ENCODE data around the genes SGCD and CYFIP2.

- PRO-cap, result no peak
- RAMPAGE, long total RNA, 3 experiments, result no peak in any of the 3 experiments
Measured at GRCh38 chr5:153900639-153901070, 138.1 kb downstream of the FAM114A2 start.

- PRO-cap, result no peak
- RAMPAGE, long total RNA, 3 experiments, result no peak in any of the 3 experiments
Measured at GRCh38 chr5:154191519-154192423, 1.2 kb downstream of the GALNT10 start.

DNA sequence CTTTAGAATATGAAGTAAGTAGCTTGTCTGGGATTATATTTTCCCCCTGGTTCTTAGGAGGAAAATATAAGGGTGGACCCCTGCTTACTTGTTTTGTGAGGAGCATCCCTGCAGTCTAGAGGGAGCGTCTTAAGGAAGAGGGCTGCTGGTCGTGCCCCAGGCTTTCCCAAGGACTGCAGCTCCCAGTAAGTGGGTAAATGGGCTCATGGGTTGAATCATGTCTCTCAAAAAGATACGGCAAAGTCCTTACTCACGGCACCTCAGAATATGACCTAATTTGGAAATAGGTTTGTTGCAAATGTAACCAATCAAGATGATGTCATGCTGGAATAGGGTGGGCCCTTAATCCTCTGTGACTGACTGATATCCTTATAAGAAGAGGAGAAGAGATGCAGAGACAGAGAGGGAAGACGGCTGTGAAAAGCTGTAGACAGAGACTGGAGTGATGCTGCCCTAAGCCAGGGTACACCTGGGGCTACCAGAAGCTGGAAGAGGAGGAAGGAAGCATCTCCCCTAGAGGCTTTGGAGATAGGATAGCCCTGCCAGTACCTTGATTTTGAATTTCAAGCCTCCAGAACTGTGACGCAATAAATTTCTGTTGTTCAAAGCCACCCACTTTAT is 14.9 kb downstream of the GALNT10 start:
- PRO-cap, result no peak
- RAMPAGE, long total RNA, 3 experiments, result no peak in any of the 3 experiments

GRCh38 chr5:154238798-154239592 is 48.5 kb downstream of the GALNT10 start:
- PRO-cap, result no peak
- RAMPAGE, long total RNA, 3 experiments, result no peak in any of the 3 experiments

DNA sequence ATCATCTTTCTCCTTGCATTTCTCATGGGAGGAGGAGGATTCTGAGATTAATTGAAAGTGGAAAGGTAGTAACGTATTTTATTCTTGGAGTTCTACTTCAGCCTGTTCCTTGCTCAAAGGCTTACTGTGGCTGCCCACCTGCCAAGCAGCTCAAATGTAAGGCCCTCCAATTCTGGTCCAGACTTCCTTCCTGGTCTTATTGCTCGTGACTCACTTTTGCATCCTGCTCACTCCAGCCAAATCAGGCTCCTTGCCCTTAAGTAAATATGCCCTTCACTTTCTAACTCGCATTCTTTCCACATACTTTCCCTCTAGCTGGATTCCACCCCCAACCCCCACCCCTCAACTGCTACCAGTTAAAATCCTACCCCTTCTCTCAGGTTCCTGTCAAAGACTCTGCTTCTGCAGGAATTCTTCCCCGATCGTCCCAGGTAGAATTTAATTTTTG is 96.6 kb downstream of the GALNT10 start:
- PRO-cap, result no peak
- RAMPAGE, long total RNA, 3 experiments, result no peak in any of the 3 experiments

DNA sequence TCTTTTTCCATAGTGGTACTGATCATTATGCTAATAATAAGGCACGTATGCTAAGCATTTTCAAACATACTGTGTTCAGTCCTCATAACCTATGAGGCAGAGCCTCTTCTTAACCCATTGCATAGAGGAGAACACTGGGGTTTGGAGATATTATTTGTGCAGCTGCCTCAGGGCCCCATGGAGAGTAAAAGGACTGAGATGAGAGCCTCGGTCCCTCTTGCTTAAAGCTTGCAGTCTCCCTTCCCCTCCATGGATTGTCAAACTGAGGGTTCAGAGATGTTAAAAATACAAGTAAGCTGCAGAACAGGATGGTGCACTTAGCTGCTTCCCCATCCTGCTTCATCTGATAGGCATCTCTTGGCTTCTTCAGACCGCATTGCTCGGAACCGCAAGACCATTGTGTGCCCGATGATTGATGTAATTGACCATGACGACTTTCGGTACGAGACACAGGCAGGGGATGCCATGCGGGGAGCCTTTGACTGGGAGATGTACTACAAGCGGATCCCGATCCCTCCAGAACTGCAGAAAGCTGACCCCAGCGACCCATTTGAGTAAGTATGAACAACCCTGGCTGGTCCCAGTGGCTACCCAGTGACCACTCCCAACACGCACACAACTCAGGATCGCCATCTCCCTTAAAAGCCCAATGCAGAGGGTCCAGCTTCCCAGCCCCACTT is 65.6 kb upstream of the SAP30L start:
- PRO-cap, result no peak
- RAMPAGE, long total RNA, 3 experiments, result no peak in any of the 3 experiments

DNA sequence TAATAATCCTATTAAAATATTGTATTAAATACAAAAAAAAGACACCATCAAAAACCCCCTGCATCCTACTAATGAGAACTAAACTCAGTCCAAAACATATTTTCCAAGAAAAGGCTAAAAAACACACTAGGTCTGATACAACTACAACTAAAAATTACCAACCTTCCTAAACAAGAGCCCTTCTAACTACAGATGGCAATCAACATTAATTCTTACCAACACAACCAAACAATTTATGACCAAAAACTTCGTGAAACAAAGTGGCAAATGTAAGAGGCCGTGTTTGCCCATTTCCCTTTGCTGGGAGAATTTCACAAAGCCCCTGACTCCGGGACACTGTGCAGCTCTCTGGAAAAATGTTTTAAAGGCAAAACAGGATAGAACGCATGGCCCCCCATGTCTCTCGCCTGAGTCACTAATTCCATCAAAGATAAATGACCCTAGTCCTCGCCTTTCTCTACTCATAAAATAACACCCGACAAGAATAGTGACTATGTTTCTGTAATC is 55.9 kb upstream of the SAP30L start:
- PRO-cap, result no peak
- RAMPAGE, long total RNA, 3 experiments, result no peak in any of the 3 experiments

DNA sequence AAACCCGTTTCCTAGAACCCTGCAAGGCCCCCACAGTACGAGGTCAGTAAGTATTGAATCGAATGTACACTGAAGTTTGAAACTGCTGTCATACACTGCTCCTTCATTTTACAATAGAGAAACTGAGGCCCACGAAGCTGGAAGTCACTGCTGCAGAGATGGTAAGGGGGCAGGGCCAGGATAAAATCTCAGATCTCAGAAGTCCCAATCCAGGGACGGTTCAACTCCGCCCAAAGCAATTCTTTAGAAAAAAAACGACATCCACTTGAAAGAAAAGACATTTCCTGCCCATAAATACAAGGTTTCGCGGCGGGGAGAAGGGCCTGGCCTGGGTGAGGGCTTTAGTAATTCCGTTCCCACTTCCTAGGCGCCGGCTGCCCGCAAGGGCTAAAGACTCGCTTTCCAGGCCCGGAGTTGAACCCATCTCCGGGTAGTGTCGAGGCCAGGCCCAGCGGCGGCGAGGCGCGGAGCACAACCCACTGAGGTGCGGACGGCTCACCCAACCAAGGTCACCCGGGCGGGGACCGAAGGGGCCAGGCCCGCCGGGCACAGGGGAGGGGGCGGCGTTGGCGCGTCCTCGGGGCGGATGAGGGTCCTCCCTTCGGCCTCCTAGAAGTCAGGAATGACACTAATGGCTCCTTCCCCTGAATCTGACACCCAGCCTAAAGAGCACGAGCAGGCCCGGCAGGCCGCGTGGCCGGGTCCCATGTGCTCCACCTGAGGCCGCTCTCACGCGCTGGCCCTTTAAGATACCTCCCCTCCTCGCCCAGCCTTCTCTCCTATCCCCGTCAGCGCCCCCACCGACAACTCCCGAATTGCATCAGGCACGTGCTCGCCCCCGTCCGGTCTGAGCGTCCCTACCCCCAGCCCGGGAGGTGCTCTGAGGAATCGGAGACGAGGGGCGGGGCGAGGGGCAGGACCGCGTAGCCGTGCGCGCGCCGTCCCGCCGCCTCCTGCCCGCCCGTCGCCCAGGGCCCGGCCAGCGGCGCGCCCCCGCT is 603 bp upstream of the LARP1 start:
- PRO-cap, result bidirectional peak, plus-strand start outside the sequence, minus-strand start at position 664 of the sequence
- RAMPAGE, long total RNA, 3 experiments, result no peak in any of the 3 experiments

- PRO-cap, result no peak
- RAMPAGE, long total RNA, 3 experiments, result no peak in any of the 3 experiments
Measured at GRCh38 chr5:154765505-154766087, 10.4 kb downstream of the LARP1 start.

DNA sequence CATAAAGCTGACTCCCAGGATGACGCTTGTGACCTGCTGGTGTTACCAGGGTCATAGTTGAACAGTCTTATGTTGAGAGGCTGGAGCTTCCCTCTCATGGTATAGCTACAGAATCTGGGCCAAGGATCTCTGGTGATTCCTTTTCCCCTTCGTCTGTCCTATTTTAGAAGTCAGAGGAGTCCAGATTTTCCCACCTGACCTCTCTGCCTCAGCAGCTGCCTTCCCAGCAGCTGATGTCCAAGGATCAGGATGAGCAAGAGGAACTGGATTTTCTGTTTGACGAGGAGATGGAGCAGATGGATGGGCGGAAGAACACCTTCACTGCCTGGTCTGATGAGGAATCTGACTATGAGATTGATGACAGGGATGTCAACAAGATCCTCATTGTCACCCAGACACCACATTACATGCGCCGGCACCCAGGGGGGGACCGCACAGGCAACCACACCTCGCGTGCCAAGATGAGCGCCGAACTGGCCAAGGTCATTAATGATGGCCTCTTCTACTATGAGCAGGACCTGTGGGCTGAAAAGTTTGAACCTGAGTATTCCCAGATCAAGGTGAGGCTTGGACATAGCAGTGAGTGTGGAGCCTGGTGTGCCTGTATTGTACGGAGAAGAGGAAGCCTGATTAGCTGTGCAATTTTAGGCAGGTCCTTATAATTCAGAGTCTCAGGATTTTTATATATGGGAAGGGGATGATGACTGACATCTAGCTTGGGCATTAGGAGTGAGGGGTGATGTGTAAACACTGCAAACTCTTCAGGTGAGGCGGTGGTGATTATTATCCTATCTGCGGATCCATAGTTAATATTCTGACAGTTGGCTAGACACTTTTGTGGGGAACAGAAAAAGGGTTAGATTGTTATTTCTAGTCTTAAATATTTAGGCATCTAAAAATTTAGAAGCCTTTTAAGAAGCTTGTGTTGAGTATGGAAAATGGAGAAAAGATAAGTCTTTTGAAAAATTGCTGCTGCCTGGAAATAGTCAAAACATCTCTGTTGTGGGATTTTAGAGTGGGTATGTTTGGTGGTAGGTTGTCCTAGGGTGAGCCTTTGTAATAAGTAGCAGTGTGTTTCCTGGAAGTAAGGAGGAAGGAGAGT is 47.0 kb downstream of the LARP1 start:
- PRO-cap, result no peak
- RAMPAGE, long total RNA, 3 experiments, result no peak in any of the 3 experiments

- PRO-cap, result no peak
- RAMPAGE, long total RNA, 3 experiments, result no peak in any of the 3 experiments
Measured at GRCh38 chr5:154871941-154872180, 13.4 kb downstream of the CNOT8 start.

DNA sequence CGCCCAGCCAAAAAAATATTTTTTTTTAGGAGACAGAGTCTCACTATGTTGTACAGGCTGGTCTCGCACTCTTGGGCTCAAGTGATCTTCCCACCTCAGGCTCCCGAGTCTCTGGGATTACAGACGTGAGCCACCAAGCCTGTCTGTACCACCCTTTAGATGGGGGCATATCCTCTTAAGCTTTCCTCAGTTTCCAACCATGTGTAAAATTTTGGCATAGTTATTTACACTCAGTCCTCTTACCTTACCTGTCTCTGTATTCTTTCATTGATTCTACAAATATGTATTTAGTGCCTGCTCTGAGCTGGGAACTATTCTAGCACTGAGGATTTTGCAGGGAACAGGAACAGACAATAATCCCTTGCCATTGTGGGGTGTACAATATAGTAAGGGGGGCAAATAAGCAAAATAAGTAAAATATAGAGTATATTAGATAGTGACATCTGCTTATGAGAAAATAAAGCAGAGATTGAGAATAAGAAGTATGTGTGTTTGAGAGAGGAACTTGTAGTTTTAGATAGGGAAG is 3.4 kb downstream of the MRPL22 start:
- PRO-cap, result no peak
- RAMPAGE, long total RNA, 3 experiments, result no peak in any of the 3 experiments

DNA sequence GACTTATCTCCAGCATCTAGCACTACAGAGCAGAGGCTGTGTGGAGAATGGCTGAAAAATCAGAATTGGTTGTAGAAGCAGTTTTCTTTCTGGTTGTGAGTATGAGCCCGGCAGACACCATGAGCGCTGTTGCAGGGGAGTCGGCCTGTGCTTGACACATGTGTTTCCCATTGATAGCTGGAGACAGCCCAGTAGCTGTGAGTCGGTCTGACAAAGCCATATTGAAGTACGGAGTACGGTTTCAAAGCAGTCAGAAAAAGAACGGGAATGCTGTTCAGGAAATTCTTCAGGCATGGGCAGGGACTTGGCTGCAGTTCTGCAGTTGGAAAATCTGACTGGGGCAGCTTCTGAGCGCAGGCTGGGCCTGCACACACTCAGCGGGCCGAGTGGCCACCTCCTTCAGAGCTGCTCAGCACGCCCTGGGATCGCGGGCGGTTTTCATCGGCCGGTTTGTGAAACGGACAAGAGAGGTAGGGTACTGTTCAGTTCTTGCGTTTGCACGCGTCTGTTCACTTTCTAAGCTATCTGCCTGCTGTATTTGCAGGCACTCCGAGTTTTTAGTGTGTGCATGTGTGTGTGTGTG is at the start of gene SGCD:
Gene SGCD, plus strand, starts transcription at position 402 of the 583 bp plus-strand sequence.
- PRO-cap, result unidirectional peak, plus-strand start at position 200 of the sequence; unidirectional peak, plus-strand start at position 377 of the sequence
- RAMPAGE, long total RNA, 3 experiments, result start-site peak on the plus strand in 2 of 3 experiments, centred at positions 389 to 405 of the sequence, 129 to 498 reads per replicate

DNA sequence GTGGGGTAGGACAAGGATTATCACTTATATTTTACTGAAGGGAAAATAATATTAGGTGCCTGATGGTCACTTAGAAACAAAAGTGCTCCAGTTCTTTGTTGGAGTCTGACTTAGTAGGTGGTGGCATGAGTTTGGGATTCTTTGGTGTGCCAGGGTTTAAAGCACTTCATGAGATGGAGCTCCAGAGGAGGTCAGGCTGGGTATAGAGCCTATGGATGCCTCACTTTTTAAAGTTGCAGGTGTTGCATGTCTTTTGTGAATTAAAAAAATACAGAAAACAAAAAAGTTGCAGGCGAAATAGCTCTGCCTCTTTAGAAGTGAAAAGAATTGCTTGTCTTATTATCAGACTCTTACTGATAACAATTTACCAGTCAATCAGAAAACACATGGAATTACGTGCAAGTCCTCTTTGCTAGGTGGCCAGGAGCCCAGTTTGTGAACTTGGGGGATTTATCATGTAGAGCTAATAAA is 1.6 kb downstream of the ITK start:
- PRO-cap, result no peak
- RAMPAGE, long total RNA, 3 experiments, result no peak in any of the 3 experiments

GRCh38 chr5:157248719-157249064 is 17.2 kb upstream of the CYFIP2 start:
- PRO-cap, result no peak
- RAMPAGE, long total RNA, 3 experiments, result no peak in any of the 3 experiments

GRCh38 chr5:157265942-157266952 is at the start of gene CYFIP2:
Gene CYFIP2, plus strand, starts transcription at chr5:157266123.
- PRO-cap, result bidirectional peak, plus-strand start at chr5:157266128, minus-strand start at chr5:157266014
- RAMPAGE, long total RNA, 3 experiments, result start-site peak on the plus strand in 2 of 3 experiments, at chr5:157266088-157266164 at its widest, 18 to 19 reads per replicate

DNA sequence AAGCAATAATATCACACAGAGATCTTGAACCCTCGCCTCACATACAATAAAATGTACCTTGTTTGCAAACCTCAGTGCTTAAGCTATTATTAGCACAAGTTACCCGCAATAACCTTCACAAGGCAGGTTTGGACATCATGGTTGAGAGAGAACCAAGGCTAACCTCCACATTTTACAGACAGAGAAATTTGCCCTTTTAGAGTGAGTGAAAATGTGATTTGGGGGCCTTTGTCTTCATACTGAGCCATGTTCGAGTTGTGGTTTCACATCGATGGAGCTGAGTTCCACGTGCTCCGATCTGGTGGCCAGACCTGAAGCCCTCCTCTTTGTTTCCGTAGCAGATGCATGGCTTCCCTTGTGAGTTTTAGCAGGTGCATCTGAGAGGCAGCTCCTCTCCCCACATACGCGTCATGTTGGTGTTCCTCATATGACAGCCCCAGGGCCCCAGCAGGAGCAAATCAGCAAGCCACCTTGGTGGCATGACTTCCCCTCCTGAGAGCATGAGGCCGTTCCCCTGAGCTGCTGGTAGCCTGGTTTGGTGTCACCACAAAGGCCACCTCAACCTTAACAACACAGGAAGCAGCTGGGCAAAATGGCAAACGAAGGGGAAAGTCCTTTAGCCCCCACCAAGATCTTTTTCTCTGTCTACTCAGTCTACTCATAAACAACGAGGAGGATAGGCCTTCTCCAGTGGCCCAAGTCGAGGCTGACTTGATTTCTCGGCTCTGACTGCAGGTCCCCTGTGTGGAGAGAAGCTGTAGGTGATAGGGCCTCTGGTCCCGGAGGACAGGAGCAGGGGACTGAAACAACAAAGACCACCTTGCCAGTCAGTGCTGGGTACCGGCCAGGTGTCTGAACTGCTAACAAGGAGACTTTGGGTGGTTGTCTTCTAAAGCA is 5.8 kb downstream of the CYFIP2 start:
- PRO-cap, result no peak
- RAMPAGE, long total RNA, 3 experiments, result no peak in any of the 3 experiments

DNA sequence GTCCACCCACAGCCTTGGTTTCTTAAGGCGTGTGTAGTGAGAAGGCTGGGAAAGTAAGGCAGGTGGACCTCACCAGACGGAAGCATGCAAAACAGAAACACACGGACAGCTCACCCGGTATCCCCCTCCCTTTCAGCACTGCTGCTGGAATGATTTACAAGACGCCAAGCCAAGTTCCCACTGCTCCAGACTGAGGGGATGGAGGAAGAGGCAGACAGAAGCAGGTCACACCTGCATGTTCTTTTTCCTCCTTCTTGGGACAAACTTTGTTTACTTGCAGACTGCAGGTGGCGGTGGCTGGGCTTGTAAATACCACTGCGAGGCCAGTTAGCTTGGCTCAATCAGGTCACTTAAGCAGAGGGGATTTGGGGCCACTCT is 47.4 kb downstream of the ADAM19 start:
- PRO-cap, result no peak
- RAMPAGE, long total RNA, 3 experiments, result no peak in any of the 3 experiments

GRCh38 chr5:157787403-157788030 is 44.0 kb downstream of the LSM11 start:
- PRO-cap, result no peak
- RAMPAGE, long total RNA, 3 experiments, result no peak in any of the 3 experiments

GRCh38 chr5:157832626-157833132 is 26.3 kb downstream of the CLINT1 start:
- PRO-cap, result no peak
- RAMPAGE, long total RNA, 3 experiments, result no peak in any of the 3 experiments